T47D (cell line): ENCODE measurements around the gene C16orf46.

DNA sequence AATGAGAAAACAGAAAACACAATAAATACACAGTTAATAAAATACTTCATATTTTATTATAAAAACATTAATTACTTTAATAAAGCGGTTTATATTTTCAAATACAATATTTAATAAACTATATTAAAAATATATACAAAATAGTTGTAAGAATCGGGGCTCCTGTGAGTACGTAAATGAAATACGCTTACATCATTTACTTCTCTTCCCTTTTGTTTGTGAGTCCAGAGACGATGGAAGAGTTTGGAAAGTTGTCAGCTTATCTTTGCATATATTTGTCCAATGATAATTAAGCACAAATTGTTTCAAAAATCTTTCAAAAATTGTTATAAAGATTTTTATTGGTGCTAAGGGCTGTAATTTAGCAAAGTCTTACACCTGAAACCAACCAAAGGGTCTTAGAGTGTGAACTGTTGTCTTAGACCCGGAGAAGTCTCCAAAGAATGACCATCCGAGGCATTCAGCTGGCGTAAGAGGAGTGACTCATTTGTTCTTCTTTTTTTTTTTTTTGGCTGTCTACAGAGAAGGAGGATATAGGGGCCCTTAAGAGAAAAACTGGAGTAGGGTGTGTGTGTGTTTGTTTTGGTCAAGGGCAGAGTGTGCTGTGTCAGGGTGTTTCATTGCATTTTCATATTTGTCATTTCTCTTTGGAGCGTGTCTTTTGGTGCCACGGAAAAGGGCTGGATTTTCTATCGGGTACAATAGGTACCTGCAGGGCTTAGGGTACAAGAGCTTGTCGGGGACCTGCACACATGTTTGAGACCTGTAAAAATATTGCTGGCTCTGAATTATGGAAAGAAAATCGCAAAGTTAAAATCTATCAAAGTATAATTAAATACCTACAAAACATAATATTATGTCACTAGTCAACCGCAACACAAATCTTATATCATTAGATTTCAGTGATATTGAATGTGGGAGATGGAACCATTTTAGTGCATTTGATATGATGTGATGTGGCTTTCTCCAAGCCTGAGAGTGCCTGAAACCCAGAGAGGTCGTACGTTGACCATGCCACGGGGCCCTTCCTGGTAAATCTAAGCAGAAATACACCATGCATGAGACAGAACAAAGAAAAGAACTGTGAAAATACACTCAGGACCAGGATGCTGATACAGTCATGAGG, 508.1 kb downstream of the WWOX start:
- RRBS, result no CpG with 5 or more reads among the region's 17 CpGs

- RRBS, result no CpG with 5 or more reads among the region's 5 CpGs
These were observed 704.8 kb downstream of the MAF start for GRCh38 chr16:78895687-78896106.

GRCh38 chr16:78896107-78896955, 704.2 kb downstream of the MAF start:
- RRBS, result no CpG with 5 or more reads among the region's 11 CpGs

- RRBS, result no CpG with 5 or more reads among the region's 15 CpGs
These were observed 328.2 kb downstream of the MAF start for GRCh38 chr16:79272288-79272794.

GRCh38 chr16:79307050-79307608, 293.4 kb downstream of the MAF start:
- RRBS, result no CpG with 5 or more reads among the region's 13 CpGs

GRCh38 chr16:79721252-79721794, 120.8 kb upstream of the MAF start:
- RRBS, result 14% methylated on average over 1 of the region's 7 CpGs

- RRBS, result no CpG with 5 or more reads among the region's 6 CpGs
These were observed 176.0 kb upstream of the MAF start for GRCh38 chr16:79776351-79777104.

DNA sequence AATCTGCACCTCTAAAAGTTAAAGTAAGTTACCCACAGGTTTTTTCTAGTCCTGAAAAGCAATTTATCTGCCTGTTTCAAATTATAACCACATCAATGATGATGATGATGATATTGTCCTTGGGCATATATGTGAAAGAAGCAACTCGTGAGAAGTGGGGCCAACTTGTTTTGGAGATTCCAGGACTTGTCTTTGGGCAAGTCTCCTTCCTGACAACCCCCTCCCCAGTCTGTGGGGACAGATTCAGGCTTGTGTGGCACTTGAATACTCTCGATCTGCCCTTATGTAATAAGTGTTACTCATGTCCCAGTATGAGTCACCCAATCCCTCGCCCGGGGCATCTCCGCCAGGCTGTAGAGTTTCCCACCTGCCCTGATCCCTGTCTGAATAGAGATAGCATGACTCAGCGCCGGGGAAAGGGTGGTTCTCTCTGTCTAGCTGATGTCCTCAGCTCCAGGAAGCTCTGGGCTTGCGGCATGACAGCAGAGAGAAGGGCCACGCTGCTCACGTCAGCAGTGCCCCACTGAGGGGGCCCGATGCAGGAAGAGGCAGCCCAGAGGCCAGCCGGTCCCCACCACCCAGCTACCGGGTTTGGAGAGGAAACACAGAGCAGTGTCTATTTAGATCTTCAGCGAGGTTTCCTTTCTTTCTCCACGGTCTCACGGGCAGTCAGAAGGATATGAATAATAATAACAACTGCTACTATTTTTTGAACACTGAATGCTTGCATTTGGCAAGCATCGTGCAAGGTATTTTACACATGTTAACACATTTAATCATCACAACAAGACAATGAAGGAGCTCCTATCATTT, 426.6 kb upstream of the MAF start:
- RRBS, result 1% methylated on average over 4 of the region's 17 CpGs

DNA sequence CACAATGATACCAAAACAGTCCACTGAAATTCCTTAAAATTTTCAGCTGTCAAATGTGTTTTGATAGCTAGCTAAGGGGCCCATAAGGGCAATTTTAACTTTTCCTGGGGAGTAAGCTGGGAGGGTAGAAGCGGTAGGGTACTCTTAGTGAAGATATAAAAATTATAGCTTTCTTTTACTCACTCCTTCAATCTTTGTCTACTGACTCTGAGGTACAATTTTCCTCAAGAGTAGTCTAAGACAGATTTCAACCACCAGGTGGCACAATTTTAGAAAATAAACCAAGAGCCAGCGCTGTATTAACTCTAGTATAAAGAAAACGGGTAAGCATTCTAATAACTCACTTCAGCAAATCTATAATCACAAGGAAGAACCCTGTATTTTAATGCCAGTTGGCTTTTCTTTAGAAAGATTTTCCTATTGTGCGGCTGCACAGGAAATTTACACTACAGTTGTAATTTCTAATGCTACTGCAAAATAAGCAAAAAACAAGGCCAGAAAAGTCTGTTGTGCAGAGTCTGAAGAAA, 2.1 kb downstream of the CMC2 start:
- RRBS, result no CpG with 5 or more reads among the region's 4 CpGs

DNA sequence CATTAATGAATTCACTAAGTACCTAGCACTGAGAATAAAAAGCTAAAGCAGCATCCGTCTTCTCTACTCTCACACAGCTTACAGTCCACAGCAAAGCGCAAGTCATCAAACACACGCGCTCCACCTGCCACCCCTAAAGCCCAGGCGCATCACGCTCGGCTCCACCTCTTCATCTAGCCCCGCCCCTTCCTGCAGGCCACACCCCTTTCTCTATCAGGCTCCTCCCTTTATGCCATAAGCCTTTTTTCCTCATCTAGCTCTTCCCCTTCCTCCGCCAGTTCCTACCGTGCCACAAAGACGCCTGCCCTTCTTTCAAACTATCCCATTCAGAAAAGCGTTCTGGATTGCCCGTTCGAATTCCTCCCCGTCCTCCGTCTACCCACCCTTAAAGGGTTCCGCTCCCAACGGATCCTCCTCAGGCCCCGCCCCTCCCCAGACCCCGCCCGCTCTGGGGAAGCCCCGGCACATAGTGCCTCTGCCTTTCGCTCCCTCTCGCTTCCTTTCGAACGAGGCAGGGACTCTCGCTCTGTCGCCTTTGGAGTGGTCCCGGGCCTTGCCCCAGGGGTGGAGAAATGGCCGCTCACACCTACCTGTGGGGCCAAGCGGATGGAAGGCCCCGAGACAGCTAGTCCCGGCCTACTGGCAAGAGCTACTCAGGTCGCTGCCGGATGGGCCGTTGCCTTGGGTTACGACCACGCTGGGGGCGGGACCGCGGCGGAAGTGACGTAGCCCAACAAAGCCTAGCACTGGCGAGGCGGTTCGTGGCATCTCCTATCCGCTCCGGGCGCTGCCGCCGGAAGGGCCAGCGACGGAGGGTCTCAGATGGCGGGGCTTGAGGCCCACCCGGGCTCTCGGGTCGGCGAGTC, at the start of gene C16orf46:
Gene C16orf46 (minus strand): TSS at position 693 of the 866 bp plus-strand sequence.
- RRBS, result 1% methylated on average over 24 of the region's 58 CpGs

- RRBS, result no CpG with 5 or more reads among the region's 14 CpGs
These were observed 40.9 kb upstream of the GCSH start for GRCh38 chr16:81136910-81137596.

DNA sequence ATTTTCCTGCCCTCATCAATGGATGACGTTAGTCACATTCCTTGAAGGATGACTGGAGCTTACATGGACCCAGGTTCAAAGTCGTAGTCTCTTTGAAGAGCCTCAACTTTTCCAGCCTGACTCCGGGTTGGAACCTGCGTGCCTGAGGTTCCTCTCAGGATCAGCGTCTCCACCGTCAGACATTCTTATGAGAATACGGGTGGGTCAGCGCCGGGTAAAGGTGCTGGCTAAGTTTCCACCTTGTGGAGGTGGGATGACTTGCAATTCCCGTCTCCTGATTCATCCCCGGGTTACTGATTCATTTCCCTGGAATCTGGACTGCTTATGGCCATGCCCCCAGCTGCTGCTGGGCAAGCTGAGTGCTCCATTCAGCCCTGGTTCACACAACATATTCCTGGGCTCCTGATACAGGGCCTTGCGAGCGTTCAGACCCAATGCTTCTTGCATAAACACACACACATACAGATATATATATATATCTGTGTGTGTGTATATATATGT, 38.9 kb upstream of the CMIP start:
- RRBS, result 12% methylated on average over 7 of the region's 13 CpGs

GRCh38 chr16:81499313-81500447, 55.1 kb downstream of the CMIP start:
- RRBS, result 61% methylated on average over 9 of the region's 26 CpGs

DNA sequence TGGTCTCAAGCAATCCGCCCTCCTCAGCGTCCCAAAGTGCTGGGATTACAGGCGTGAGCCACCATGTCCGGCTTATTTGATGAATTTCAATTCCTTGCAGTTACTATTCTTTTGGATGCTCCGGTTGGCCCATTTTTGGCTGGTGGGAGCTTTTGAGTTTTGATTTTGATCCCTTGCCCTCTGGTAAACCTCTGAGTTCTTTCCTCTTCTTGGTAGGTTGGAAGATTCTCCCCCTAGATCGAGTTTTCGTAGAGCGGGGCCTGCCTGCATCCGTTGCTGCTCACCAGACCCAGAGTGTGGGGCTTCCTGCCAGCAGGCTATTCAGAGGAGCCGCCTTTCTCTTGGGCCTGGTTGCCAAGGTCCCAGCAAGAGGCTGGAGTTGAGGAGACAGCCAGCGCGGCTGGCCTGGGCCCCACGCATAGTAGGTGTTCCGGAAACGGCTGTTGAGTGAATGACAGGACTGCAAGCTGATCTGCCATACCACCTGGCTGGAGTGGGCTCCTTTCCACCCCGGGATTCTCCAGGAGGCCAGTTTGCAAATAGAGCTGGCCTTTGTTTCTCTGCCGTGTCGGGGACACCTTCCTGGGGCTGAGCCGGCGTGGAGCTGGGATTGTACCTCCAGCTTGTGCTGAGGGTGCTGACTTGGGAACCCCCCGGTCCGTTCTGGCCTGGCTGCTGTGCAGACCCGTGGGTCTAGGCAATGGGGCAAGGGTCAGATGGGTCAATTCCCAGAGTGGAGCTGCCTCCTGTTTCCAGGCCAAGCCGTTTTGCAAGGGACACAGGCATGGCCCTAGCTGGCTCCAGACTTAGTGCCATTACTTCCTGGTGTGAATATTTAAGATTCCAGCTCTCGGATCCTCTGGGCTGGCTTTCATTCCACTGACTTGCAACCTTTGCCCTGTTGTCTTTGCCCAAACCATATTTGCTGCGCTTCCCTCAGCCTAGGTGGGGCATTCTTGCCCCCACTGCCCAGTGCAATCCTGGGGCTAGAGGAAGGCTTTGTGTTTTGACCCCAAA, 68.7 kb downstream of the CMIP start:
- RRBS, result 81% methylated on average over 9 of the region's 26 CpGs

GRCh38 chr16:81530728-81531017, 86.1 kb downstream of the CMIP start:
- RRBS, result no CpG with 5 or more reads among the region's 10 CpGs

DNA sequence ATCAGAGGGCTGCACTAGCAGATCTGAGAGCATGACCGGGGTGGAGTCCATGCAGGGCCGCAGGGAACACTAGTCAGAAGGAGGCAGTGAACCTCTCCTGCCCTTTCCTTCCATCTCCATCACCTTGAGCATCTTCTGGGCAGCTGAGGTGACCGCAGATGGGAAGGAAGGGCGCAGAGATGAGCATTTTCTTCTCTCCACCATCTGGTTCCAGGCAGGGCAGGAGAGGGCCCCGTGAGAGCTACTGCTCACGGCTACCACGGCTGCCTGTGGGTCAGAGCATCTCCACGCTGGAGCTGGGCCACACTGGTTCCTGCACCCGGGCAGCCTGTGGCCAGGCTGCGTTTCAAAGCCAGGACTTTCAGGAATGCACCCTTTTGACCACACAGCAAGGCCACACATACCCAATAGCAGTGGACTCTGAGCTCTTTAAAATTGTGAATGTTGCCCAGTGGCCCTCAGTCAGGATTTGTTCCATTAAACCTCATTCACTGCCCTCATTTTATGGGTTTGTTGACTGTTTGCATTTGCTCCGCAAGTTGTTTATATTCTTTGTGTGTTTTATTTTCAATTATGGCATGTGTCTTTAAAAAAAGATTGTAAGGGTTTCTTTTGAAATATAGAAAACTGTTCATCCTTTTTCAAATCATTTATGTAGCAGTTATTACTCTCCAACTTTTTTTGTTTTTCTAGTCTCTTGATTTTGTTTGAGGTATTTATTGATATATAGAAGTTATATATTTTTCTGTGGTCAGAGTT, 89.4 kb downstream of the CMIP start:
- RRBS, result no CpG with 5 or more reads among the region's 11 CpGs

- RRBS, result no CpG with 5 or more reads among the region's 11 CpGs
These were observed 103.0 kb downstream of the CMIP start for GRCh38 chr16:81547478-81548064.

DNA sequence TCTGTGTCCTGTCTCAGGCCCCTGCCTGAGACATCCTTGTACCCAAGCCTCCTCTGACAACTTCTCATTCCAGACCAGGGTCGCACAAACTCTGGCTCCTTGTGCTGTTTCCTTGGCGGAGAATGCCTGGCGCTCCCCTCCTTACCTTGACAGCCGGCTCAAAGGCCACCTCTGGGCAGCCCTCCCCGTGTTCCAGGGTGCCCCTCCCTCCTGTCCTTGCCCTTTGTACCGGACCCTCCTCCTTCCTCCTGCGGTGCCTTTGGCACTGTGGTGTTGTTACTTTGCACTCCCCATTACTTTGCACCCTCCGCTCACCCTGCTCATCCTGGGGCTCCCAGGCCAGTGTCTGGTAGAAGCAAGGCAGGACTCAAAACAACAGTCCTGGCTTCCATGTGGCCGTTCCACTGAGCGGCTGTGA, 147.7 kb downstream of the CMIP start:
- RRBS, result 88% methylated on average over 3 of the region's 10 CpGs

DNA sequence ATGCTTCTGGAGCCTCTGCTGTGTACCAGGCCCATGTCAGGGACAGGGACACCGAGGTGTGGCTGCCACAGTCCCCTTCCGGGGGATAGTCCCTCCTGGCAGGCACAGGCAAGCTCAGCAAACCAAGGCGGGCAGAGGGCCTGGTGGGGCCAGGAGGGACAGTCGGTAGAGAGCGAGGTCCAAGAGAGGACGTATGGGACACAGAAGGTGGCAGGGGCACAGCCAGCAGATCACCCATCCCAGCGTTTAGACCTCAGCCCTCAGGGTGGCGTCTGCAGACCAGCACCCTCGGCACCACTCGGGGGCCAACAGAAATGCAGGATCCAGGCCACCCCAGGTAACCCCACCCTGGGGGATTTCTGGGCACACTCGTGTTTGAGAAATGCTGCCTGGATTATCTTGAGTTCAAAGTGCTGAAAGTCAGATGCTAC, 71.1 kb upstream of the PLCG2 start:
- RRBS, result no CpG with 5 or more reads among the region's 11 CpGs

GRCh38 chr16:81716451-81716774, 62.7 kb upstream of the PLCG2 start:
- RRBS, result no CpG with 5 or more reads among the region's 6 CpGs